Mesenteric fat pad (tissue), 1 donor: ENCODE measurements around the genes ABCC1 and TMC5.

GRCh38 chr16:15949014-15950055, at the start of gene ABCC1:
ABCC1 (plus strand) TSS chr16:15949616.
- PRO-cap, result unidirectional peak, plus-strand start at chr16:15949603; unidirectional peak, plus-strand start at chr16:15949634

GRCh38 chr16:15950846-15951315, 1.5 kb downstream of the ABCC1 start:
- PRO-cap, result no peak

DNA sequence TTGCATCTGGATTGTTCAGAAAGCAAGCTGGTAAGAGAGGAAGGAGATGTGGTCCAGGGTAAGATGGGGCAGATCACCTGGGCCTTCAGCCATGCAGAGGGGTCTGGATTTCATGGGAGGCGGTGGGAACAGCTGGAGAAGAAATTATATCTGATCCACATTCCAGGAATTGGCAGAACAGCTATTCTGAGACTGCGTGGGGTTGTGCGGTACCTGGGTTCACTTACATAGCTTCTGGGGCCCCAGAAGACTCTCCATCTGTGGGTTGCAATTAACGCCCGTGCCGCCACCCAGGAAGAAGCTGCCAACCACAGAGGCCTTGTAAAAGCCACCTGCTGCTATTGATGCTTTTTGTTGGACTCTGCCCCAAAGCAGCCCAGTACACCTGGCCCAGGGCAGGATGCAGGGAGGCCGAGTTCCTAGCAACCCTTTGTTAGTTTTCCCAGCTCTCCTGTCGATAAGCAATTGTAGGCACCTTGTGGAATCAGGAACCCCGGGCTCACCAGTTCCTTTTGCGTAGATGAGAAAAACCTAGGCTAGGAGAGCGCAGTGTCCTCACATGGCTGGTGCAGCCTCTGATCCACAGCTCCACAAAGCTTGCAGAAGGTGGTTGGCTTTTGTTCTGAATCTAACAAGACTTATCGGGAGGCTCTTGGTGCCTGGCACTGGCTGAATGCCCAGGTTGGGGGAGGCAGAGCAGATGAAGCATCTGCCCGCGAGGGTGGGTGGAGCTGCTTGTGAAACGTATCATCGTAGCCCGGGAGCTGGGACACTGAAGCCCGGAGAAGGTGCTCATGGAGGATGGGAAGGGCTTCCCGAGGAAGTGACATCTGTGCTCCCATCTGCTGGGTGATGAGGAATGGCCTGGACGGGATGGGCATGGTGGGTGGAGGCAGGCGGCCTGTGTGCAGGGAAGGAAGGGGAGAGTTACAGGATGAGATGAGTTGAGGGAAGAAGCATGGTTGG, 103.2 kb downstream of the ABCC6 start:
- PRO-cap, result no peak

DNA sequence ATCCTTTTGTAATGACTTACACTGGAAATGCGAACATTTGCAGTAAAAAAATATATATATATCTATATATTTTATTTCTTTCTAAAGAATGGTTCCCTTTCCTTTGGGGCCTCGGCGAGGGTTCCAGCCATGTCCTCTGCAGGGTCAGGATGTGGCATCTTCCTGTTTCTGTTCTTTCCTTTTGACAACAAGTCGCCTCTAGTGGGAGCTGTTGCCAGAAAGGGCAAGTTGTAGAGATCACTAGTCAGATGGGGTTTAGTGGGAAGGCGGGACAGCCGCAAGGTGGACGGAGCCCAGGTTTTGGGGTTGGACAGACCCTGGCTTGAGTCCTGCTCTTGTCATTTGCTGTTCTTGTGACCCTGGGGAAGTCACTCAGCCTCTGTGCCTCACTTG, 80.3 kb downstream of the ABCC6 start:
- PRO-cap, result no peak

DNA sequence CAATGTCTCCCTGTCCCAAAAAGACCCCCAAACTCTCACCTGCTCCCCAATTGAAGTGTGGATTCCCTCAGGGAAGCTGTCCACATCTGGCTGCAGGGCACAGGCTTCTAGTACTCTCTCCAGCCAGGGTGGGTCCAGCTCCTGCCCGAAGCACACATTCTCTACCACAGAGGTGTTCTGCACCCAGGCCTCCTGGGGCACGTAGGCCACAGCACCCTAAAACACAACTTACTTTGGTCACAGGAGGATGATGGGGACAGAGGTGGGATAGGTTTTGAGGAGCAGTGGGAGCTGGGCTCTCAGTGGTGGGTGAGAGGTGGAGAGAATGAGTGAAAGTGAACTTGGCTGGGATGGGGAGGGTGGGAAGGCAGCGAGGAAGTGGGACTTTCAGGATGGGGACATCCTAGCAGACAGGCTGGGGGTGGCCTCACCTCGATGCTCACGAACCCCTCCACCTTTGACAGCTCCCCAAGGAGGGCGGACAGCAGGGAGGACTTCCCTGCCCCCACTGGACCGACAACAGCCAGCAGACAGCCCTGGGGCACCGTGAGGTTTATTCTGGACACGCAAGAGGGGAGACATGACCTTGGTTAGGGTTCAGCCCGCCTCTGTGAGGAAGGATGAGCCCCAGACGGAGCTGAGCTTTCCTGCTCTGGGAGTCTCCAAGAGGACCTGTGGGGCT, 40.8 kb downstream of the ABCC6 start:
- PRO-cap, result no peak

- PRO-cap, result no peak
Observed at GRCh38 chr16:17304132-17304832, 166.5 kb downstream of the XYLT1 start.

DNA sequence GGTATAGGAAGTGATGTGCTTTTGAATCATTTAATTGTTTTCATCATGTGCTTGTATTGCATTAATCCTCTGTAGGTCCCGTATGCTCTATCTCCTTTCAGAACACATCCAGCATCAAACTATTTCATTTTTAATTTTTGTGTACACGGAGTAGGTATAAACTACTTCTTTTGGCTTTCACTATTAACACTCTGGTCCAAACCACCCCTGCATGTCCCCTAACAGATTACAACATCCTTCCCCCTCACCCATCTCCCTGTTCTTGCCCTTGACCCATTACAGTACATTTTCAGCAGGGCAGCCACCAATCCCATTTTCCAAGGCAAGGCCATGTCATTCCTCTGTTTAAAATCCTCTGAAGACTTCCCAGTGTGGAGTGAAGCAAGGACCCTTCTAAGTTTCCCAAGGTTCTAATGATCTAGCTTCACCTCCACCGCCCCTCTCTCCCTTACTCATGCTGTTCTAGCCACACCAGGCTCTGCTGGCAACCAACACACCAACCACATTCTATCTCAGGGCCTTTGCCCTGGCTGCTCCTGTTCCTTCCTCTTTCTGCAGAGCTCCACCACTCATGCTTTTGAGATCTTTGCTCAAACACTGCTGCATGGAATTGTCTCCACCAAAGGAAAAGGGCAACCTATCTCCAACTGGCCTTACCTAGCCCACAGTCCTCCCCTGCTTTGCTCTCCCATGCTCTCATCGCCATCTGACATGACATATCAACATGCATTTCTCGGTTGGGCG, 128.9 kb downstream of the XYLT1 start:
- PRO-cap, result no peak

GRCh38 chr16:17343026-17343513, 127.7 kb downstream of the XYLT1 start:
- PRO-cap, result no peak

DNA sequence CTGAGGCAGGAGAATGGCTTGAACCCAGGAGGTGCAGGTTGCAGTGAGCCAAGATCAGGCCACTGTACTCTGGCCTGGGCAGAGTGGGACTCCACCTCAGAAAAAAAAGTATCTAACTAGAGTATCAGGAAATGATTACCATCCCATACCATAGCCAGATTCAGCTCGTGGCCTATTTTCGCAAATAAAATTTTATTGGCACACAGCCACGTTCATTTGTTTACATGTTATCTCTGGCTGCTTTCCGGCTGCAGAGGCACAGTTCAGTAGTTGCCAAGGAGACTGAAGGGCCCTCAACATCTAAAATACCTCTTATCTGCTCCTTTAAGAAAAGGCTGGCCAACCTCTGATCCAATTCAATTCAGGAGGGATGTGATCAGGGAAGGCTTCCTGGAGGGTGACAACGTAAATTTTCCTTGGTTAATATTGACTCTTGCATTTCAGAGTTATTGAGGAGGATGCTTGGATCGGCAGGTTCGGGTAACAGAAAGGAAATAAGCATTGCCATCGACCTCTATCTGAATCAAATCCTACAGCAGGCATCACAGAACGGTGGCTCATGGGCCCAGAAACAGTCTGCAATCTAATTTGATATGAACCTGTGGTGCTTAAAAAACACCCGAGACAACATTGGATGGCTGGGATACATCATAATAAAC, 73.9 kb downstream of the XYLT1 start:
- PRO-cap, result no peak

GRCh38 chr16:17465298-17466351, 5.1 kb downstream of the XYLT1 start:
- PRO-cap, result no peak

DNA sequence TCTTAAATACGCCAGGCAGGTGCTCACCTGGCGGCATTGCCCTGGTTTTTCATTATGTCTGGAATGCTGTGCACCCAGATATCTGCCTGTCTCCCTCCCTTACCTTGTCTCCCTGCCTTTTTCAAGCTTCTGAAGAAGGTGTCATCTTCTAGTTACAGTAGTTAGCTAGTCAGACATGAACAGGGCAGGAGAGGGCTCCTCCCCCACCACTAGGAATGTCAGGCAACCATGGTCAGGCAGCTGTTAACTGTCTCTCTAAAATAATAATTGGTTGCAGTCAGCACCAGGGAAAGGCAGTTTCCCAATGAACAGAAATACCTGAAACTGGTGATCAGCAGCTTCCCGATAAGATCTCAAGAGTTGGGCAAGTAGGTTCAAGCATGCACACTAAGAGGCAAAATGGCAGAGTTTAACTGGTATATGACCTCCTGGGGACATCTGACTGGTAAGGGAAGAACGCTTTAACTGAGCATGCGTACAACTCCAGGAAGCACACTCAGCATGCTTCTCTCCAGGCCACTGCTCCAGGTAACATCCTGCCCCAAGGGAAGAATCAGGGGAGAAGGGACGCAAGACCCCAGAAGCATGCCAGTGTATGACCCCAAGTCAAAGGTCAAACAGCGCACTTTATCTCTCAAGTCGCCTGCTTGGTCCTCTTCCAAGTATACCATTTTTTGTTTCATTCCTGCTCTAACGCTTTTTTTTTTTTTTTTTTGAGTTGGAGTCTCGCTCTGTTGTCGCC, 12.6 kb upstream of the XYLT1 start:
- PRO-cap, result no peak

DNA sequence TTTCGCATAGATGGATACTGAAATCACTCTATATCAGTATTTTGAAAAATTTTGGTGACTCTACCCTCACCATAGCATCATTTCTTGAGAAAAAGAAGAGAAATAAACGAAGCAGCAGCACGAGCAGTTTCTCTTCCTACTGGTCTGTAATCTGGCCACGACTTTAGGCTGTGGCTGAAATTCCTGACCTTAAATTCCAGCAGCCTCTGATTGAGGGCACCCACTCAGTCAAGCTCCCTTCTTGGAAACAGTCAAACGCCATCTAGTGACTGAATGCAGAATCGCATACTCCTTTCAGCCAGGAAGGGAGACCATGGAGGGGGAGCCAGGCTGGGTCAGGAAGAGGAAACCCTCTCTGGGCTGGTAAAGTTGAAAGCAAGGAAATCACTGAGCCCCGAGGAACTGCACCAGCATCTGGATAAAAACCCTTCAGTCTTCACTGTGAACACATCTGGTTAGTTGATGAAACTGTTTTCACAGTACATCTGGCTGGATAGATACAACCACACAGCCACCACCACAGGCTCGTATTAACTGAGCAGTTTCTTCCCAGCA, 108.5 kb upstream of the XYLT1 start:
- PRO-cap, result no peak

DNA sequence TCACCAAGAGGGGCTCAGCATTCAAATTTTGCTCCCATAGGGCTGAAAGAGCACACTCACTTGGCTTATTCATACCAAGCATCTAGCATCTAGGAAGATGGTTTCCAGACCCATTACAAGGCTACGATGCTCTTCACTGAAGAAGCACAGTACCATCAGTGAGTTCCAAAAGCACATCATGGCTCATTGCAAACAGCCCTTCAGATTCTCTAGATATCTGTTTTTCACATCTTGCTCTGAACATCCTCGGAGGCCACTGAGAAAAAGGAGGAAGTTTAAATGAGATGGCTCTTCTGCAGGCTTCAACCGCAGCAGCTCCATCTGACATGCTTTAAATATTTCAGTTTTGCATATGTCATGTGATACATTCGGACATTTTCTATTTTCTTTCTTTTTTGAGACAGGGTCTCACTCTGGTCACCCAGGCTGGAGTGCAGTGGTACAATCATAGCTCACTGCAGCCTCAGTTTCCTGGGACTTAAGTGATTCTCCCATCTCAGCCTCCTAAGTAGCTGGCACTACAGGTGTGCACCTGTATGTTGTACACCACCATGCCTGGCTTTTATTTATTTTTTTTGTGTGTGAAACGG, 396.8 kb downstream of the NPIPA8 start:
- PRO-cap, result no peak

GRCh38 chr16:18520684-18521179, 41.2 kb downstream of the NOMO2 start:
- PRO-cap, result no peak

DNA sequence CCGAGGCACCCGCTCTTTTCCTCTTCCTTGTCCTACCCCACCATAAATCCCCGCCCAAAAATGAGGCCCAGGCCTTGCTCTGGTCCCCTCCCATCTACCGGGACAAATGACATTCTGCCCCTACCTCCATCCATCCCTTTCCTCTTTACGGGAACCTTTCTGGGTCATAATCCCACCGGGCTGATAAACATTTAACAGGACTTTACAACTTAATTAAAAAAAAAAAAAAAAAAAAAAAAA, 1.0 kb downstream of the NOMO2 start:
- PRO-cap, result no peak

- PRO-cap, result no peak
Observed at GRCh38 chr16:19117113-19118039, 3.6 kb downstream of the ITPRIPL2 start.

DNA sequence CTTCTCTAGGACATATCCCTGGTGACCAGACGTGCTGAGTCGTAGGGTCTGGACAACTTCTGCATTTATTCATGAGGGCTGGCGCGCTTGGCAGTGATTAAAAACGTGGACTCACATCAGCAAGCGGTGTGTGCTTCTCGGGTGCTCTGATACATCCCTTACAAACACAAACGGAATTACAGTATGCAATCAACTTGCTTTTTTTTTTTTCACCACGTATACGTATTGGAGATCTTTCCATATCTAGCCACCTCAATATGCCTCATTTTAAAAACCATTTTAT, 23.2 kb downstream of the ITPRIPL2 start:
- PRO-cap, result no peak

DNA sequence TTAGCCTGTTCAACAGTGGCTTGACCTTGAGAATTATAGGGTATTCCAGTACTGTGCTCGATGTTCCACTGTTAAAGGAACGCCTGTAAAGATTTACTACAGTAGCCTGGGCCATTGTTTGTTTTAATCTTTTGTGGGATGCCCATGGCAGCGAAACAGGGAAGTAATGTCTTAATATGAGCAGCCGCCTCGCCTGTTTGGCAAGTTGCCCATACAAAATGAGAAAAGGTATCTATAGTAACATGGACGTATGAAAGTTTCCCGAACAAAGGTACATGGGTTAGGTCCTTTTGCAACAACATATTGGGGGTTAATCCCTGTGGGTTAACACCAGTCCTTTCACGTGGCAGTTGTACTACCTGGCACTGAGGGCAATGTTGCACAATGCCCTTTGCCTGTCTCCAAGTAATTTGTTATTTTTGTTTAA, 21.1 kb upstream of the TMC5 start:
- PRO-cap, result no peak

- PRO-cap, result no peak
Observed at GRCh38 chr16:19417316-19418429, at the start of gene TMC5. TMC5 (plus strand) TSS chr16:19417883.

DNA sequence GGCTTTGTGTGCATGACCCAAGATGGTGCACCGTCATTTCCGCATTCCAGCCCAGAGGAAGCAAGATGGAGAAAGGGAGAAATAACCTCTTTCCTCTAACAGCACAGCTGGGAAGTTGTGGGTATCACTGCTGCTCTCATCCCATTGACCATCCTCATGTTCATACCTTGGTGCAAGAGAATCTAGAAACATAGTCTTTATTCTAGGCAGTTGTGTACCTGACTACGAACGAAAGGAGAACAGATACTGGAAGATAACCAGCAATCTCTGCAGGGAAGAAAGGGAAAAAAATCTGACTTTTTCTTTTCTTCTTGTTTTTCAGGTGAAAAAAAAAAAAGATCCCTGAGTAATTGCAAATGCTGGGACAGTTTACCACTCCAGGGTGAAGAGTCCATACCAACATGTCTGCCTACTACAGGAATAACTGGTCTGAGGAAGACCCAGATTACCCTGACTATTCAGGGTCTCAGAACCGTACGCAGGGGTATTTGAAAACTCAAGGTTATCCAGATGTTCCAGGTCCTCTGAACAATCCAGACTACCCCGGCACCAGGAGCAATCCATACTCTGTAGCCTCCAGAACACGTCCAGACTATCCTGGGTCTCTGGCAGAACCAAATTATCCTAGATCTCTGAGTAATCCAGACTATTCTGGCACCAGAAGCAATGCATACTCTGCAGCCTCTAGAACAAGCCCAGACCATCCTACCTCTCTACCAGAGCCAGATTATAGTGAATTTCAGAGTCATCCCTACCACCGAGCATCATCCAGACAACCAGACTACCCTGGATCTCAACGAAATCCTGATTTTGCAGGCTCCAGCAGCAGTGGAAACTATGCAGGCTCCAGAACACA, 22.2 kb downstream of the TMC5 start:
- PRO-cap, result no peak